ENCODE measurements around a stretch of chr7.

GRCh38 chr7:151755851-151757039 is 120.7 kb downstream of the PRKAG2 start:
- RRBS = no CpG with 5 or more reads among the region's 40 CpGs

DNA sequence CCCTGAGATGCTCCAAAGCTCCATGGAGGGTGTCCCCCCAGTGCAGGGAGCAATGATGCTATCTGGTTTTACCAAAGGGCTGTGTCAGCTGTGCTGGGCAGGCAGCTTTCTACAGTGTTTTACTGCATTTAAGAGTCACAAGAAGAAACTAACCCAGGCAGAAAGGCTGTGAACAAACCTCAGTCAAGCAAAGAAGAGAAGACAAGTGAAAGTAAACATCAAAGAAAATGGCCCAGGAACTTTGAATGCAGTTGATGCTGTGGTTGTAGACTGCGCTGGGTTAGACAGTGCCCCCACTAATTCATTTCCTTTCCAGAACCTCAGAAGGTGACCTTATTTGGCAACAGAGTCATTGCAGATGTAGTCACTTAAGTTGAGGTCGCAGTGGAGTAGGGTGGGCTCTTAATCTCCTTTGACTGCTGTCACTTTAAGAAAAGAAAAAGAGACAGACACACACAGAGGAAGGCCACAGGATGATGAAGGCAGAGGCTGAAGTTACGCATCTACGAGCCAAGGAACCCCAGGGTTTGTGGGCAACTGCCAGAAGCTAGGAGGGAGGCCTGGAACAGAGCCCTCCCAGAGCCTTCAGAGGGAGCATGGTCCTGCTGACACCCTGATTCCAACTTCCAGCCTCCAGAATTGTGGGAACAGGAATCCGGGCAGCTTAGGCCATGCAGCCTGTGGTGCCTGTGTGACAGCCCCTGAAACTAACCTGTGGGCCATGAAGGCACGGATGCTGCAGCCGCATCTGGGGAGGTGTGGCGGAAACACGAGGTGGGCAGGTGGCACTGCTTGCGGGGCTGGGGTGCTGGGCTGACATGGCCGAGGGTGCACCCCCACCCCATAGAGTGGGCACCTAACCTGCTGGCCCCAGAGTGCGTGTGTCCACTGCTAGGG is 107.7 kb downstream of the PRKAG2 start:
- RRBS = no CpG with 5 or more reads among the region's 12 CpGs

DNA sequence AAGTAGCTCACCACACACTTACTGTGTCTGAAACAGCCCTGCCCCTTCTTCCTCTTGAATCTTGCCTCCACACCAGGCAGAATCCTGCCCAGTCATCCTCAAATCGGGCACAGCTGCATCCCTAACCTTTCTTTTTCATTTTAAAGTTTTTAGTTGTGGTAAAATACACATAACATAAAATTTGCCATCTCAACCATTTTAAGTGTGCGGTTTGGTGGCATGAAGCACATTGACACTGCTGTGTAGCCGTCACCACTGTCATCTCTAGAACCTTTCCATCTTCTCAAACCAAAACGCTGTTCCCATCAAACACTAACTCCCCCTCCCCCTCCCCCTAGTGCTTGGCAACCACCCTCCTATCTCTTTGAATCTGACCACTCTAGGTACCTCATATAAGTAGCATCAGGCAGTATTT is 89.9 kb downstream of the PRKAG2 start:
- RRBS = no CpG with 5 or more reads among the region's 4 CpGs

DNA sequence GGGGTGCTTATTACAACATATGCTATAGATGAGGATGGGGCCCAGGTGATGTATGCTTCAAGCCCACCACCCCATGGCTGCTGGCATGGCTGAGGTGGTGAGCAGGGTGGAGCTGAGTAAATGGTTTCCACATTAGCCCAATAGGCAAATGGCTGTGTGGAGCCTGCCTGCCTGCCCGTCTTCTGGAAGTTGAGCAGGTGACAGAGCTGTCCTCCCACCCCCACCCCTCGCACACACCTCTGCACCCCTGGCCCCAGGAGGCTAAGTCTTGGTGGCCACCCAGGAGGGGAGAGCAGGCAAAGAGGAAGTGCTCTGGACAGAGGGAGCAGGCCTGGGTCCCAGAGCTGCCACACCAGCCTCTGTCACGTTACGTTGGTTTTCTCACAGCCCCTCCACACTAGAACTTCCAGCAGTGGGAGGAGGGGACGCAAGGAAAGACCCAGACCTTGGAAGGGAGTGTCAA is 10.3 kb downstream of the PRKAG2 start:
- RRBS = no CpG with 5 or more reads among the region's 5 CpGs

GRCh38 chr7:151878360-151878643 is 1.4 kb upstream of the PRKAG2 start:
- RRBS = no CpG with 5 or more reads among the region's 6 CpGs

- RRBS = no CpG with 5 or more reads among the region's 6 CpGs
Measured at GRCh38 chr7:152082103-152082745, 56.8 kb downstream of the GALNT11 start.

DNA sequence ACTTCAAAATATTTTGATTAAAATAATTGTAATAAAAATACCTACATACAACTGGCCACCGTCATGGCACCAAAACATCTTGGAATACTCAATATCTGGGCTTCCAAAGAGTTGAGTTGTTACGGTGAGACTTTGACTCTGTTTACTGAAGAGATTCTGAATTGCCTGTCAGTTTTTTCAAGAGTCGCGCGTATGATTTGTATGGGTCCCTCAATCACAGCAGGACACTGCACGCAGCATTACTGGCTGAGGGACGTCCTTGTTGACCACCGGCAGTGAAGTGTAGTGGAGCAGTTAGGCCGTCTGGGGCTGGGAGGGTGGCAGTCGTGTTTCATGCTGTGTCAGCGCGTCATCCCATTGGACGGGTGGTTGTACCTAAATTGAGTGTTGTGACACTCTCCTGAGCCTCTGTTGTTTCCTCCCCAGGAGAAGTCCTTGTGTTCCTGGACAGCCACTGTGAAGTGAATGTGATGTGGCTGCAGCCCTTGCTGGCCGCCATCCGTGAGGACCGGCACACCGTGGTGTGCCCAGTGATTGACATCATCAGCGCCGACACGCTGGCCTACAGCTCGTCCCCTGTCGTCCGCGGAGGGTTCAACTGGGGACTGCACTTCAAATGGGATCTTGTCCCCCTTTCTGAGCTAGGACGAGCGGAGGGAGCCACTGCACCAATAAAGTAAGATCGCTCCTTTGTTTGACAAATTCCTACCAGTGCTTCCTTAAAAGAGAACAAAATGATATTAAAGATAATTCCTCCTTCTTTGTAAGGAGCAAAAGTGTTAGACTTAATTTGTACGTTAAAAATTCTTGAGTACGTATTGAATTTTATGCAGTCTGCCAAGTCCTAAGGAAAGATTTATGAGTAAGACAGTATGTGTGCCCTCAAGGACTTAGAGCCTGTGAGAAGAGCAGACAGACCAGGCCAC is 82.4 kb downstream of the GALNT11 start:
- RRBS = no CpG with 5 or more reads among the region's 29 CpGs

- RRBS = no CpG with 5 or more reads among the region's 4 CpGs
Measured at GRCh38 chr7:152223945-152224751, 198.7 kb downstream of the GALNT11 start.

GRCh38 chr7:152366741-152366992 is 69.1 kb downstream of the KMT2C start:
- RRBS = 38% methylated on average over 24 of the region's 30 CpGs

DNA sequence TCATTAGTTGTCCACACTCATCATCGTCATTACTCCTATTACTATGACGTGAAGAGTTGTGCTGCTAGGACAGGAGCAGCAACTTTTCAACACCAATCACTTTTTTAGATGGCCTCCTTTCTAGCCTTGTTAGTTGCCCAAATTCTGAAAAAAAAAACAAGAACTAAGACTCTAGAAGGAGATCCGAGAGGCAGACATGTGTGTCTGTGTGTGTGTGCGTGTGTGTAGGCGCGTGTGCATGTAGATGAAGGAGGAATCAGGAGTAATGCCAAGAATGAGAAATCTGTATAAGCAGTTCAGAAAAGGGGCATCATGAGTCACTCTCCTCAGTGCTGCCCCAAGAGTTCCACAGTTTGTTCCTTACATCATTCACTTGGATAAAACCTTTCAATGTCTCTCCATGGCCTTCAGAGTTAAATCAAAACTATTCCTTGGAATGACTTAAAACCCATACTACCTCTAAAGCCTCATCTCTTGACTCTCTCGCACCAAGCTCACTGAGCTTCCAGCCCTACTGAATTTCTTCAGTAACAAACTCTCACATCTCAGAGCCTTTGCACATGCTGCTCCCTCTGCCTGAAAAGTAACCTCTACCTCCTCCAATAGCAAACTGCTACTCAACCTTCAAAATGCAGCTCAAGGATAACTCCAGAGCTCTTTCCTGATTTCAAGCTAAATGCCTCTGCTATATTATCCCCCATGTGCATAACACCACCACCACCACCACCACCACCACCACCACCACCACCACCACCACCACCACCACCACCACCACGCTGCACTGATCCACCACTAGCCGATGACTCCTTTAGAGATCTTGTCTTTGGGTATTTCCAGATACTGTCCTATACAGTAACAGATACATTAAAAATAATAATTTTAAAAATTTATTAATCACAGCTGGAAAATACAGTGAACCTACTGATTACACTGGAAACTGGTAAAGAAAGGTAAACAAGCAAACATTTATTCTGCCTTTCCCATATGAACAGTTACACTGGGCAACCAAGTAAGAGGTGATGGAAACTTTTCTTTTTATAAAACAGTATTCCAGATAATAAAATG is 51.6 kb downstream of the KMT2C start:
- RRBS = no CpG with 5 or more reads among the region's 9 CpGs

DNA sequence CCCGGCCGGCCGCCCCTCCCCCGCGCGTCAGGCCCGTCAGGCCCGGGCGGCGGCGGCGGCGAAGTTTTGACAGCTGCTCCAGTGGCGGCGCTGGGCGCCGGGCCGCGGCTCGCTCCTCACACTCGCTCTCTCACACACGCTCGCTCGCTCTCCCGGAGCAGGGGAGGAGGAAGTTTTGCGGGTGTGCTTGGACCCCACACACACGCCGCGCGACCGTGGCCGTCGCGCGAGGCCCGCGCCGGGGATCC is 361 bp upstream of the KMT2C start:
- RRBS = 2% methylated on average over 23 of the region's 38 CpGs

DNA sequence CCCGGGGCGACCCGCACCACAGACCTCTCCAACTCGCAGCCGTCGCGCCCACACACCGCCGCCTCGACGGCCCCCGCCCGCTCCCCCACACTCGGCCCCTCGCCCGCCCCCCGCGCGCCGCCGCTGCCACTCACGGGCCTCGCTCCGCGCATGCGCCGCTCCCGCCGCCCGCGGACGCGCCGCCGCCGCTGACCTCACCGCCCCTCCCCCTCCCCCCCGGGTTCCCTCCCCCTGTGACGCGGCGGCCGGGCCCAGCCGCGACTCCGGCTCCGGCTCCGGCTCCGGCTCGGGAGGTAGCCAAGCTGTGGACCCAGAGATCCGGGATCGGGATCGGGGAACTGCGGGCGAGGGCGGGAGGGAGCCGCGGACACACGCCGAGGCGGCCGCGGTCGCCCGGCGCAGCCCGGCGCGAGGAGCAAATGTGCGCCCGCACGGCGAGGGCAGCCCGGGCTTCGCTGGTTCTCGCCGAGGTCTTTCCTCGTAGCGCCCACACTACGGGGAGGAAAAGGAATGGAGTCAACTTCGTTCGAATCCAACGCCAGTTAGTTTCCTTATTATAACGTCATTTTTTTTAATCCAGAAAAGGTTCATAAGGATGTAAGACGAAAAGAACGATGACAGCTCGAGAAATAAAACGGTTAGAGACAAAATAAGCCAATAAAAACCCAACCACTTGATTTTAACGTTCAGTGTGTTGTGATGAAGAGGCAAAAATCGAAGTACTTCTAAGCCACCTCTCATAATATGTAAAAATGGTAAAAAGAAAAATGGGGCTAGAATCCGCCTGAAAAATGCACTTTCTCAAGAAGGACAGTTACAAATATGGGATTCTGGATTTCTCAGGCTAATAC is 910 bp upstream of the KMT2C start:
- RRBS = 1% methylated on average over 14 of the region's 90 CpGs

DNA sequence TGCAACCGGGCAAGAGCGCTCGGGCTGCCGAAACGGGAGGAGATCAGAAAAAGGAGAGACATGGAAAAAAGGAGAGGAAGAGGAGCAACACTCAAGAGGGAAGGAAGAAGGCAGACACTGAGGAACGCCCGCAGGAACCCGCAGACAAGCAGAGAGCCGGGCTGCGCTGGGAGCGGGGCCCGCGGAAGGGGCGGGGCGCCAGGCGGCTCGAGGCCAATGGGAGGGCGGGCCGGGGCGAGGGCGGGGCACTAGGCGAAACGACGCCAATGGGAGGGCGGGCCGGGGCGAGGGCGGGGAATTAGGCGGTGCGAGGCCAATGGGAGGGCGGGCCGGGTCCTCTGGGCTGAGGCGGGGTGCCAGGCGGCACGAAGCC is 27.7 kb upstream of the KMT2C start:
- RRBS = 2% methylated on average over 24 of the region's 35 CpGs

- RRBS = no CpG with 5 or more reads among the region's 58 CpGs
Measured at GRCh38 chr7:152463893-152464387, 28.1 kb upstream of the KMT2C start.

DNA sequence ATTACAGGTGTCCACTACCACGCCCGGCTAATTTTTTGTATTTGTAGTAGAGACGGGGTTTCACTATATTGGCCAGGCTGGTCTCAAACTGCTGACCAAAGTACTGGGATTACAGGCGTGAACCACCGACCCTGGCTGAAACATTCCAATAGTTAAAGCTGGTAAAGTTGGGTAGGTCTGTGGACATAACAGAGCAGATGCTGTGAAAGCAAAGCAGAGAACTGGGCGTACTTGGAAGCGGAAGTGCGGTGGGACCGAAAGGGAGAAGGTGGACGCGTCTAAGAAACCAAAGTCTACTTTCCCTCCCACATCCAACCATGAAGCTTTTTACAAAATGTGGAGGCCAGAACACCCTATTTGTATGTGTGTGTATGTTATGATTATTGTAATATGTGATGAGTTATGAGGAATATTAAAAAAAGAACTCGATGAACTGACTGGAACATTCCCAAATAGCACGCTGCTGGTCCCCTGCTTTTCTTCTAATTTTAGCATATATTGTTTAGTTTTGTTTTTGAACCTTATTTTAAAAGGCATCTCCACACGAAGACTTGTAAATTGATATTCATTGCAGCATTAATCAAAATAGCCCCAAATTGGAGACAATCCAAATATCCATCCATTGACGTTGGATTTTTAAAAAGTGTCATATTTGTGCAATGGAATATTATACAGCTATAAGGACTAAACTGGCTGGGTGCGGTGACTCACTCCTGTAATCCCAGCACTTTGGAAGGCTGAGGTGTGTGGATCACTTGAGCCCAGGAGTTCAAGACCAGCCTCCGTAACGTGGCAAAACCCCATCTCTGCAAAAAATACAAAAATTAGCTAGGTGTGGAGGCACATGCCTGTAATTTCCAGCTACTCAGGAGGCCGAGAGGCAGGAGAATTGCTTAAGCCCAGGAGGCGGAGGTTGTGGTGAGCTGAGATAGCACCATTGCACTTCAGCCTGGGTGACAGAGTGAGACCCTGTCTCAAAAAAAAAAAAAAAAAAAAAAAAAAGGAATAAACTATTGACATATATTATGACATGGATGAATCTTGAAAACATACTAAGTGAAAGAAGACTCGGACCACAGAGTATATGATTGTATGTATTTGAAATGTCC is 35.3 kb downstream of the XRCC2 start:
- RRBS = no CpG with 5 or more reads among the region's 21 CpGs

- RRBS = no CpG with 5 or more reads among the region's 4 CpGs
Measured at GRCh38 chr7:152761918-152762348, 2.4 kb downstream of the ACTR3B start.

- RRBS = no CpG with 5 or more reads among the region's 4 CpGs
Measured at GRCh38 chr7:153858312-153858728, 193.9 kb upstream of the DPP6 start.

- RRBS = 7% methylated on average over 7 of the region's 61 CpGs
Measured at GRCh38 chr7:154793957-154794763, 208.8 kb downstream of the PAXIP1 start.

GRCh38 chr7:155003796-155004187 is 868 bp upstream of the PAXIP1 start:
- RRBS = 3% methylated on average over 9 of the region's 26 CpGs

GRCh38 chr7:155266362-155266825 is 31.3 kb upstream of the INSIG1 start:
- RRBS = no CpG with 5 or more reads among the region's 10 CpGs

Data from iris pigment epithelial cell (primary cell).